Left colon (tissue), 1 donor: ENCODE data around the genes SNRPB, IDH3B and C20orf141.

- PRO-cap = bidirectional peak, plus-strand start at chr20:1428051, minus-strand start at chr20:1427794
These were observed 34.8 kb upstream of the FKBP1A start for GRCh38 chr20:1427344-1428320.

DNA sequence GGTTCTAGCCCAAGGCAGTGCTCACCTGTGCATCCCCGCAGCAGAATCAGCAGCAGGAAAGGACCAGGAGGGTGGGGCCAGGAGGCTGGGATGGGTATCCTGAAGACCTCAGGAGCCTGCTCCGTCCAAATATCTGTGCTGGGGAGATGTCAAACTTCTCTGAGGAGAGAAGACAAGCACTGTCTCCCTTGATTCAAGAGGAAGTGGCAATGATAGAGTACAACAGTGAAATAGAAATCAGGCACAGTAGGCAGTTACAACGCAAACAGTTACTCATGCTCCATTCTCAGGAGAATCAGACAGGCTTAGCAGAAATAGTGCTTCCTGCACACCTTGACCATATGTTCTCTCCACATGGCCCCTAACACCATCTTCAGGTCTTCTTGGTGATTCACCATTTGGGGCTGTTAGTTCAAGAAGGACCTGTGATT lies 28.7 kb upstream of the SIRPG start:
- PRO-cap = no peak

- PRO-cap = unidirectional peak, plus-strand start at chr20:1840086
These were observed 55.2 kb upstream of the SIRPA start for GRCh38 chr20:1839824-1840529.

DNA sequence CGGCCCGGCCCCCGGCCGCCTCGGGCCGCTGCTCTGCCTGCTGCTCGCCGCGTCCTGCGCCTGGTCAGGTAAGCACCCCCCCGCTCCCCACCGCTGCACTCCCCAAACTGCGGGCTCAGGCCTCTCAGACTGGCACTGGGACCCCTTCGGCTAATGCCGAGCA lies 133 bp downstream of the SIRPA start:
- PRO-cap = no peak

- PRO-cap = no peak
These were observed 19.7 kb downstream of the SIRPA start for GRCh38 chr20:1914879-1915279.

DNA sequence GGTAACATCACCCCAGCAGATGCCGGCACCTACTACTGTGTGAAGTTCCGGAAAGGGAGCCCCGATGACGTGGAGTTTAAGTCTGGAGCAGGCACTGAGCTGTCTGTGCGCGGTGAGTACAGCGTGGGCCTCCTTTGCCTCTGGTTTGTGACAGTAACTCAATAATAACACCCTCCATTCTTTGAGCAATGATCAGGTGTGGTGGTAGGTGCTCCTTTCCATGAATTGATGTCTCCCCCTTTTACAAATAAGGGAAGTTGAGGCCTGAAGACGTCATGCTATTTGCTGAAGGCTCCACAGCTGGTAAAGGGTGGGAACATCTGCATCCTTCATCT lies 20.1 kb downstream of the SIRPA start:
- PRO-cap = no peak

DNA sequence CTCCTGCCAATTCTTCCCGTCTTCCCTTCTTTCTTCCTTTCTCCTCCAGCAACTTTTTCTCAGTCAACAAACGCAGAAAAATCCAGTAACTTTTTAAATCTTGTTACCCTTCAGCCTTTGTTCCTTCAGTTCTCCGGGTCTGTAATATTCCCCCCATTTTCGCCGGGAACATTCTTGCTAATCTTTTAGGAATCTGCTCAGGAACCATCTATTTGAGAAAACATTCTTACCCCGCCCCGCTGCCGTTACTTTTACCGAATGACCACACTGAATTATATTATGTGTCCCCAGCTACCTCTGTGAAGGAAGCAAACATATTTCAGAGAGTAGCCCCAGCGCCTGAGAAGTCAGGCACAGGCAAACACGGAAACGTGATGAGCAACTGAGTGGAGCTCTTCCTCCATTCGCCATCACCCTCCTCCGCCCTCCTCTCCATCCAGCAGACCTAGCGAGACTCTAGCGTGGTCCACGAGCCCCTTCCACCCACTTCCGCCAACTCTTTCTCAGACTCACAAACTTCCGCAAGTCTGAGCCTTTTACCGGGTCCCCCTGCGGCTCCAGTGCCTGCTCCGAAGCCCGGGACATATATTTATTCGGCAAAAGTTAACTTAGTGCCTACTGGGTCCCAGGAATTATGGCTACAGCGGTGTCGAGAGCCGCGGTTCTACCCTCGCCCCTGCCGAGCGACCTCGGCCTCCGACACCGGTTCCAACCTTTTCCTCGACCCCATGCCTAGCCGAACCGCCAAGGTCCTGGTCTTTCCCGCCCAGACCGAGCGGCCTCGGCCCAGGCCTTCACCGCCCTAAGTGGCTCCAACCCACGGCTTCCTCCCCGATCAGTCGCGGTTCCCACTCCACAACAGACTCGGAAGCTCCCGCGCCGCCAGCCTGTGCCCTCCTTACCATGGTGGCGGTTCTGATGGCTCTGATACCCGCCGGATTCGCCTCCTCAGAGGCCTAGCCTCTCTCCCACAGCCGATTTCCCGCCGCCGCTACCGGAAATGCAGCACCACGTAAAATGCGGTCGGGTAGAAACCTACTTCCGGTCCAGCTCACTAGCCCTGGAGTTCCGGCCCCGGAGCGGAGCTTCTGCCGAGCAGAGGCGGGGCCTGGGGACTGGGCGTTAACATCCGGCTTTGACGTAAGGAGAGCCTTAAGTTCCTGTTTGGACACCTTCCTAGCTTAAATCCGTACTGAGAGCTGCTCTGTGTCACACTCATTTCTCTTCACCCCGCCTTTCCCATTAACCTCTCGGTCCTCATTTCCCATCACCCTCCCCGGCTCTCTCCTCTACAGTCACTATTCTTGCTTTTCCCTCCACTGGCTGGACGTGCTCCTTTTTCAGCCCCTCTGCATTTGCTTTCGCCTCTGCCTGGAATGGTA lies at the start of gene SNRPB:
Gene SNRPB, minus strand, starts transcription at position 1,004 of the 1,382 bp plus-strand sequence.
- PRO-cap = bidirectional peak, plus-strand start at position 1,184 of the sequence, minus-strand start at position 993 of the sequence

GRCh38 chr20:2664097-2664394 lies at the start of gene IDH3B:
Gene IDH3B (minus strand): TSS chr20:2664216.
- PRO-cap = bidirectional peak, plus-strand start at chr20:2664277, minus-strand start at chr20:2664188

DNA sequence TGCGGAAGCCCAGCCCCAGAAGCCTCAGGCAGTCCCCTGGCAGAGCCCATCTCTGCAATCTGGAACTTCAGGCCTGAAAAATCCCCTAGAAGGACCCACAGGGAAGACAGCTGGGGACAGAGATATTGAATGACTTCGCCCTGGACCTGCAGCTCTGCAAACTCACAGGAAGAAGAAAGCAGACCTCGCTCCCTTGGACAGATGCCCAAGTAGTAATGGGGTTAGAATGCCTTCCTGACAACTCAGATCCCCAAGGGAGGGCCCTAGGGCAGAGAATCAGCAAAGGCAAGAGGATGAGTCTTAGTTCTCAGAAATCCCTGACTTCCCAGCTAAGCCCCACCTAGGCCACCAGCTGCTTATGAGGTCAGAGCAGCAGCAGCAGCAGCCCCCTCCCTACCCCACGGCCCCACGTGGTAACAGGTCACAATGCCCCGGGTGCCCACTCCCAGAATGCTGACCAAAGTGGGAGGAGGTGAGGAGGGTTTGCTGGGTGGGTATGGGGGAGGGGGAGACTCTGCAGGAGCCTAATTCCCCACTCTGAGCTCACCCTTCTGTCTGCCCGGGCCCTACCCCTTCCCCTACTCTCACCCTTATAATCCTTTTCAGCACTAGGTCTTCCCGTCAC lies at the start of gene C20orf141:
Gene C20orf141, plus strand, starts transcription at position 442 of the 625 bp plus-strand sequence.
- PRO-cap = no peak

DNA sequence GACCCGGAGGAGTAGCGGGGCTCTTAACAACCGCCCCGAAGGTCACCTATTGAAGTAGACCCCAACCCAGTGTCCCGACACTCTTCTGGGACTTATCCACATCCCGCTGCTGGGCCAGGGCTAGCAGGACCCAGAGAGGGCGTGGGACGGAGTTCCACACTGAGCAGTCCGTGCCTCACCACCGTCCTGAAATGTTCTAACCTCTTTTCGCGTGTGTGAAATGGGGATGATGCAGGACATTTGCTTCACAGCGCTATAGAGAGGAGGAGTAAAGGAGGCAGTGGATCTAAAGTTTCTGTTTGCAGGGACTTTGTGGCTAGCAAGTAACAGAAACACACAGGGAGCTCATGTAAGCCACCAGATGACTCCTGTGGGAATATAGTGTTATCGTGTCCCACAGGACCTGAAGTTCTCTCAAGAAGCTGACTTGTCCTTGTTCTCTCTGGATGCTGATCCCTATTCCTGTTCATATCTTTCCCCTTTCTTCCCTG lies 626 bp downstream of the ITPA start:
- PRO-cap = no peak

- PRO-cap = no peak
These were observed 80.6 kb downstream of the DNAAF9 start for GRCh38 chr20:3326788-3327290.

GRCh38 chr20:3406270-3407278 lies 895 bp downstream of the DNAAF9 start:
- PRO-cap = no peak

GRCh38 chr20:3420162-3420858 lies 12.8 kb upstream of the DNAAF9 start:
- PRO-cap = no peak

- PRO-cap = no peak
These were observed 2.5 kb downstream of the ATRN start for GRCh38 chr20:3473043-3474015.

GRCh38 chr20:3680654-3681534 lies 916 bp downstream of the ADAM33 start:
- PRO-cap = no peak

- PRO-cap = no peak
These were observed 2.4 kb upstream of the HSPA12B start for GRCh38 chr20:3729923-3730630.

- PRO-cap = no peak
These were observed 800 bp upstream of the HSPA12B start for GRCh38 chr20:3731696-3732073.

- PRO-cap = no peak
These were observed 17.3 kb downstream of the HSPA12B start for GRCh38 chr20:3749639-3750266.

GRCh38 chr20:3768260-3769446 lies 1.1 kb upstream of the ADISSP start:
- PRO-cap = unidirectional peak, minus-strand start at chr20:3768705

DNA sequence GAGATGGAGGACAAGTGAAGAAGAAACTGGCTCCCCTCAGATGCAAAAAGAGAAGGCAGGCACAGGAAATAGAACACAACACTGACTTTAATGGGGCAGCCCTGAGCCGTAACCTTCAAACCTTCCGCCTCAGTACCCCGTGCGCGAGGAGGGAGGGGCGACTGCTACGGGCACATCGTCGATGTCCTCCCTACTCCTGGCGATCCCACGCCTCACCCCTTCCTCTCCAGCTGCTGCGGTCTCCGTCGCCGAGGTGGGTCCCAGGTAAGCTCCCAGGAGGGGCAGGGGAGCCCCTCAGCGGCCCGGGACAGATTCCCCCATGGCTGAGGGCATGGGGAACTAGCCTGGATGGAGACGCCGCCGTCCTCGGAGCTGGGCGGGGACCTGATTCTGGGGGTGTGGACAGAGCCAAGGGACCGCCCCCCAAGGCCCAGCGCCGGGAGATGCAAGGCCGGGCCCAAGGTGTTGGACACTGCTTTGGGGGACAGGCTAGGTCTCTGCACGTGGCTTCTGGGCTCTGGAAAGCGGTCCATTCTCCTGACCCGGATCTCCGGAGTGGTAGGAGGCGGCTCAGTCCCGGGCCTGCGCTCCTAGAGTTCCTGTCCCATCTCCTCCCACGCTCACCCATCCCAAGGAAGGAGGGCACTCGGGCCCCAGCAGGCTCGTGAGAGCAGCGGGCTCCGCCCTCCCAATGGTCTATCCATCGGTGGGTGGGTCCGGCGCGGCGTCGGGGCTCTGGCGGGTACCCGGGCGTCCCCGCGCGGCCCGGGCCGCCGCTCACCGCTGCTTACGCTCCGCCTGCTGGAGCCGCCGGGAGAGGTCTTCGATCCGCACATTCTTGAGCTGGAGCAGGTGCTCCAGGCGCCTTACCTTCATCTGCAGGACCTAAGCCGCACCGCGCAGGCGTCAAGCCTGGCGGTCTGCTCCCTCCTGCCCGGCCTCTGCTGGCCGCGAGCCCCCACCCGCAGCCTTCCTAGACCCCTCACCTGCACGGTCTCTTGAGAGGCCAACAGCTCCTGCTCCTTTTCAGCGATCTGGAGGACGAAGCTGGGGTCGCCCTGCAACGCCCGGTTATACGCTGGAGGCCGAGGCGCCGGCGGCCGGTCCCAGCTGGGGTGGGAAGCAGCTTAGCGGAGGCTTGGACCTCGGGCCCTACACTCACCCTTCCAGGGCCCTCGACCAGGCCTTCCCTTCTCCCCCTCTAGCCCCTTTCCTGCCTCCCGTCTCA lies 3.4 kb downstream of the SPEF1 start:
- PRO-cap = unidirectional peak, minus-strand start at position 552 of the sequence